Stomach (tissue), 7 donors: ENCODE measurements around a stretch of chr18.

DNA sequence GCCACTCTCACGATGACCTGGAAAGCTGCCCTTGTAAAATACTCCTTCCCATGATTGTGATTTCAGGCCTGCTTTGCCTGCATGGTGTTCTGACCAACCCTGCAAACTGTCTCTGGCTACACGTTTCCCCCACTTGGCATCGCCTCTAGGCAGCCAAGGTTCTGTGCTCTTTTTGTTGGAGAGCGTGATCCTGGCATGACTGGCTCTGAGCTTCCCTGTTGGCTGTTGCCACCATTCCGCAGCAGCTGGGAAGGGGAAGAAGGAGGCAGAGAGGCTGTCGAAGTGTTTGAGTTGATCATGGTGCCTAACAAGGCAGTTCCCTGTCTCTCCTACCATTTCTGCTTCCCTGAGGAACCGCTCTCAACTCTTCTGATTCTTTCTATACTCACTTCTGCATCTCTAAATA is 111.8 kb upstream of the LMAN1 start:
- PRO-cap: no peak
- RAMPAGE, long total RNA, 5 experiments: no peak in any of the 5 experiments
- RRBS: no CpG with 5 or more reads among the region's 7 CpGs

GRCh38 chr18:59515923-59516882 is 157.1 kb upstream of the LMAN1 start:
- PRO-cap: no peak
- RAMPAGE, long total RNA, 5 experiments: no peak in any of the 5 experiments
- RRBS: no CpG with 5 or more reads among the region's 11 CpGs

GRCh38 chr18:59881652-59882846 is 17.7 kb upstream of the PMAIP1 start:
- PRO-cap: no peak
- RAMPAGE, long total RNA, 5 experiments: no peak in any of the 5 experiments
- RRBS: no CpG with 5 or more reads among the region's 11 CpGs

DNA sequence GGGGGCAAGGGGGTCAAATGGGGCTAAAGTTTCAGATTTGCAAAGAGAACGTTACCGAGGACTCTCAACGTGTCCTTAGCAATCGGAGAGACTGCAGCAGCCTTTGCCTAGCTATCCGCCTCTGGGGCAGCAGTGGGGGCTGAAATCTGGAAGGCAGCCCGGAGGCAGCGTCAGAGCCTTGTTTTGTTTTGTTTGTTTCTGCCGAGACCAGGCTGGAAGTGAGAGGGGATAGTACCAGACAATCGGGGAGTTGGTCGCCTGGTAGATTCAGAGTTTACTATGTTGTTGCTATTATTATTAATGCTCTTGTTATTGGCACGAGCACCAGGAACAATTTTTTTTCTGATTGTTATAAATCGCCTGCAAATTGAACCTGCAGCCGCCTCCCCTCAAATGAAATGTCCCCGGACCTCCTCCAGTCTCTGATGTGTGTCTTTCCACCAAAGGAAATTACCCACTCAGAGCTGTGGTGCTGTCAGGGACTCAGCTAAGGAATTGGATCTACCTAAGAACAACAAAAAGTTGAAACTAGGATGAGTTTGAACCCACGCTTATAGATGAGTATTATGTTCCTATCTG is 1.4 kb downstream of the CDH20 start:
- PRO-cap: no peak
- RAMPAGE, long total RNA, 5 experiments: no peak in any of the 5 experiments
- RRBS: no CpG with 5 or more reads among the region's 15 CpGs

- PRO-cap: no peak
- RAMPAGE, long total RNA, 5 experiments: no peak in any of the 5 experiments
- RRBS: no CpG with 5 or more reads among the region's 19 CpGs
Observed at GRCh38 chr18:61605908-61606665, 272.9 kb downstream of the CDH20 start.

GRCh38 chr18:61637158-61637781 is 255.5 kb downstream of the RNF152 start:
- PRO-cap: no peak
- RAMPAGE, long total RNA, 5 experiments: no peak in any of the 5 experiments
- RRBS: no CpG with 5 or more reads among the region's 9 CpGs

GRCh38 chr18:61838486-61839348 is 54.1 kb downstream of the RNF152 start:
- PRO-cap: no peak
- RAMPAGE, long total RNA, 5 experiments: start-site peak on the minus strand in 1 of 5 experiments, at chr18:61838469-61839171 at its widest, 14 to 20 reads per replicate
- RRBS: no CpG with 5 or more reads among the region's 8 CpGs

DNA sequence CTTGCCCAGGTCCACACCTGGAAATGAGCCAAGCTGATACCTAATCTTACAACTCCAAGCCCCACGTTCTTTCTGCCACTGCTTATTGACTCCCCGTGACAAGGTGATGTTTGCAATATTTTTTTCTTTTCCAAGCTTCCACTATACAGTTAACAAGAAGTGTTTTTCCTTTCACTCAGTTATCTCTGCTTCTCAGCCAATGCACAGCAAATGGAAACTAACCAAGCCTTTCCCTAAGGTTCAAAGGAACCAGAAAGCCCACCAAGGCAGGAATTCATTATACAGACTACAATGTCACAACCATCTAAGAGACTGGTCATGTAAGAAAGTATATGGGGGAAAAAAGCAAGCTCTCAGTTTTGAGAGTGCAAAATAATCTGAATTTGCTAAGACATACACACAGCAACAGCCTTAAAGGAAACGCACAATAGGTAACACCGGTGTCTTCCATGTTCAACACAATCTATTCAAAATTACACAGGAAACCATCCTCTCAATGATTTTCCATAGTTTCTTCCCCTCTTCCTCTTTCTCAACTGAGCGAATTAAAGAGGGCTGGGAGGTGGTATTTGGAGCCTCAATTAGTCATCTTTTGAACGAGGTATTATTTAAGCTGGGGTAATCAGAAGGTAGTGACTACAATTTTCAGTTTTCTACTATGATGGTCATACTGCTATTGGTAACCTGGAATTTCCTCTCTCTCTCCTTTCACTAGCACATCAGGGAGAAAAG is 38.6 kb downstream of the RNF152 start:
- PRO-cap: no peak
- RAMPAGE, long total RNA, 5 experiments: start-site peak on the minus strand in 1 of 5 experiments, centred at position 204 of the sequence, 16 reads per replicate
- RRBS: no CpG with 5 or more reads among the region's 6 CpGs

- PRO-cap: no peak
- RAMPAGE, long total RNA, 5 experiments: start-site peak on the minus strand in 2 of 5 experiments, at chr18:61870471-61870981 at its widest, 8 to 16 reads per replicate
- RRBS: no CpG with 5 or more reads among the region's 15 CpGs
Observed at GRCh38 chr18:61869864-61871131, 22.5 kb downstream of the RNF152 start.

DNA sequence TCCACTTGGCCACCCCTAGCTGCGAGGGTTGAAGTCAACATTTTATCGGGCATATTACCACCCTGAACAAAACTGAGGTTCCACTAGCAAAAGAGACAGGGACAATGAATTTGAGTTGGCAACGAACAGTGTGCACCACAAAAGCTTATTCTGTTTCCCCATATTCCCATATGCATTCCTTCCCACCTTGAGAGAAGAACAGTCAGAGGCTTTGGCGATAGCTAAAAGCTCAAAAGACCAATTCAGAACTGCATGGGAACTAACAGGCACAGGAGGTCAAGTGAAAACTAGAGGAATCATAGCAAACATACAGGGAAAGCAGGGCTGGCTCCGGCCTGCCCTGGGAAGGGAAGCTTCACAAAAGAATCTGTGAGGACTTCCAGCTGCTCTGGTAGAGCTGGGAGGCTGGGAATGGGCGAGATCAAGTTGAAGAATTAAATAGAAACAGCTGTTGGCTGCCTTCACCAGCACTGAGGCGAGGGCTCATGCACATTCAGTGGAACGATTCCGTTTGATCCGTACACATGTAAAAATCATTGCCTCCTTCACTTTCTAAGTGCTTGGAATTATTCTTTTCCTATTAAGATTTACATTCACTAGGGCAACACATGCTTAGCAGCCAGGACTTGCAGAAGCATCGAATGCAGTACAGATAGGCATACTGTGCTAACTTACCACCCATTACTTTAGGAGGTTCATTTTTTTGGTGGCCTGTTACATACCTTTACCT is 125.2 kb upstream of the RNF152 start:
- PRO-cap: no peak
- RAMPAGE, long total RNA, 5 experiments: no peak in any of the 5 experiments
- RRBS: no CpG with 5 or more reads among the region's 11 CpGs

- PRO-cap: no peak
- RAMPAGE, long total RNA, 5 experiments: no peak in any of the 5 experiments
- RRBS: no CpG with 5 or more reads among the region's 2 CpGs
Observed at GRCh38 chr18:62073643-62074339, 113.1 kb downstream of the PIGN start.

GRCh38 chr18:62325722-62326697 is 900 bp downstream of the TNFRSF11A start:
- PRO-cap: unidirectional peak, plus-strand start at chr18:62326296
- RAMPAGE, long total RNA, 5 experiments: no peak in any of the 5 experiments
- RRBS: 2% methylated on average over 24 of the region's 56 CpGs

DNA sequence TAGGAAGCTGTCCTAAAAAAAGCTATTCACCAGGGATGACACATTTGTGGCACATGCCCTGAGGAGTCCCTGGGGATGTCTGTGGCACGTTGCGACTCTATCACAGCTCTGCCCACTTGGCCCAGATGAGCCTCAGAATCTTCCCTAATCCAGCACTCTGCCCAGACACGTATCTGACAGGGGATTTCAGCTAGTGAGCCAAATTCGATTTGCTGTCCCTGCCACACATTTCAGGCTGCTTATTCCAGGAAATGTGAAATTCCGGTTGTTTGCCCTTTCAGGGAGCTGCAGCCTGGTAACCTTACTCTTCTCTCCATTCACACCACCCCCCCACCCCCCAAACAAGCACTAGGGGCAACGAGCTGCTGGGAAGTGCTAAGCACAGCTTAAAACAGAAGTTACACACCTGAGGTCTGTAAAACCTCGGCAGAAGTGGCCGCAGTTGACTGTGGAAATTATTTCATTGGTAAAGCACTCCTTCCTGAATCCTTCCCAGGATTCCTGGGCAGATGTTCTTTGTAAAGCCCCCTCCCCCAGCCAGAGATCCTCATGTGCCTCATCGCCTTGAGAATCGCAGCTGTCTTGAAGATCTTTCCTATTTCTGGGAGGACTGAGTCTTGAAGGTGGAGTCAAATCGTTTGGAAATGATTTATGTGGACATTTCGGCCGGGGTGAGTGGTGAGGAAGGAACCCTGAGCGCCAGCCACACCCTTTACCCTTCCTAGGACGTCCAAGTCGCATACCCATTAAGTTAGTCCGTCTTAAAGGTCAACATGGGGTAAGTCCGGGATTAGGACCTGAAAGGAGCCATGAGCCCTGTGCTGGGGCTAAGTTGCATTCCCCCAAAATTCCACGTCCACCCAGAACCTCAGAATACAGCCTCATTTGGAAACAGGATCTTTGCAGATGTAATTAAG is 85.0 kb upstream of the ZCCHC2 start:
- PRO-cap: unidirectional peak, minus-strand start at position 584 of the sequence
- RAMPAGE, long total RNA, 5 experiments: no peak in any of the 5 experiments
- RRBS: 21% methylated on average over 4 of the region's 19 CpGs

DNA sequence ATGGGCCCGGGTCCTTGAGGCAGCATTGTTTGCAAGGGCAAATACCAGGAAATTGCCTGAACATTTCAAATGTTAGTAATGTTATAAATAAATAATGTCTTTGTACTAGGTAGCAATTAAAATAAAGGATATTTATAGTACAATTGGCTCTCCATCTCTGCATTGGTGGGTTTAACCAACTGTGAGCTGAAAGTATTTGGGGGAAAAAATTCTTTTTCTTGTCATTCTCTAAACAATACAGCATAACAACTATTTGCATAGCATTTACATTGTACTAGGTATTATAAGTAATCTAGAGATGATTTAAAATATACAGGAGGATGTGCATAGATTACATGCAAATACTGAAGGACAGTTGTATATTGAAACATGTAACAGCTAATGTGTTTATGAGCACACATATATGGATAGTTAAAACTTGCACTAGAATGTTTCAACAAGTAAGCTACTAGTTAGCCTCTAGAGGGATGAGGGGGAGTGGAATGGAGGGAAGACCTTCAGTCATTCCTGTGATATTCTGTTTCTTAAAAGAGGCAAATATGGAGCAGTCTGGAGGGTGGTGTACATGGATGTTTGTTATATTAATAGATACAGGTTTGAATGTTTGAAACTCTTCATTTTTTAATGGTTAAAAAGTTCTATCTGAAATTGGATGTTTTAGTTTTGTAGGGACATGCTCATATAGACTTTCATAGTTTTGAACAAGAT is 37.0 kb downstream of the ZCCHC2 start:
- PRO-cap: no peak
- RAMPAGE, long total RNA, 5 experiments: start-site peak on the plus strand in 1 of 5 experiments, centred at position 375 of the sequence, 9 reads per replicate
- RRBS: no CpG with 5 or more reads among the region's 1 CpG

DNA sequence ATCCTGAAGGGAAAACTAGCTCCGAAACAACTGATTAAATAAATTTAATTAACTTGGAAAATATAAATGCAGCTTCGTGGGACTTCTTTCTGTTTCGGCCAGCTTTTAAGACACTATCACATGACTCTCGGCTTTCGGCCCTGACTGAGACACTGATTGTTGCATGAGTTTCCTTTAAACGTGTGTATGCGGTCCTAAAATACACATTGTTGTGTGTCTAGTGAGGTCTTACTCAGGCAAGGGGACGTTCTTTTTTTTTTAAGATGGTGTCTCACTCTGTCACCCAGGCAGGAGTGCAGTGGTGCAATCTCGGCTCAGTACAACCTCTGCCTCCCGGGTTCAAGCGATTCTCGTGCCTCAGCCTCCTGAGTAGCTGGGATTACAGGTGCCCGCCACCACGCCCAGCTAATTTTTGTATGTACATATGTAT is 63.3 kb upstream of the PHLPP1 start:
- PRO-cap: no peak
- RAMPAGE, long total RNA, 5 experiments: no peak in any of the 5 experiments
- RRBS: no CpG with 5 or more reads among the region's 14 CpGs

- PRO-cap: no peak
- RAMPAGE, long total RNA, 5 experiments: no peak in any of the 5 experiments
- RRBS: no CpG with 5 or more reads among the region's 3 CpGs
Observed at GRCh38 chr18:62723675-62723988, 8.3 kb downstream of the PHLPP1 start.

GRCh38 chr18:62738934-62739720 is 23.8 kb downstream of the PHLPP1 start:
- PRO-cap: no peak
- RAMPAGE, long total RNA, 5 experiments: no peak in any of the 5 experiments
- RRBS: no CpG with 5 or more reads among the region's 6 CpGs

- PRO-cap: no peak
- RAMPAGE, long total RNA, 5 experiments: no peak in any of the 5 experiments
- RRBS: no CpG with 5 or more reads among the region's 3 CpGs
Observed at GRCh38 chr18:62744046-62744931, 28.9 kb downstream of the PHLPP1 start.

DNA sequence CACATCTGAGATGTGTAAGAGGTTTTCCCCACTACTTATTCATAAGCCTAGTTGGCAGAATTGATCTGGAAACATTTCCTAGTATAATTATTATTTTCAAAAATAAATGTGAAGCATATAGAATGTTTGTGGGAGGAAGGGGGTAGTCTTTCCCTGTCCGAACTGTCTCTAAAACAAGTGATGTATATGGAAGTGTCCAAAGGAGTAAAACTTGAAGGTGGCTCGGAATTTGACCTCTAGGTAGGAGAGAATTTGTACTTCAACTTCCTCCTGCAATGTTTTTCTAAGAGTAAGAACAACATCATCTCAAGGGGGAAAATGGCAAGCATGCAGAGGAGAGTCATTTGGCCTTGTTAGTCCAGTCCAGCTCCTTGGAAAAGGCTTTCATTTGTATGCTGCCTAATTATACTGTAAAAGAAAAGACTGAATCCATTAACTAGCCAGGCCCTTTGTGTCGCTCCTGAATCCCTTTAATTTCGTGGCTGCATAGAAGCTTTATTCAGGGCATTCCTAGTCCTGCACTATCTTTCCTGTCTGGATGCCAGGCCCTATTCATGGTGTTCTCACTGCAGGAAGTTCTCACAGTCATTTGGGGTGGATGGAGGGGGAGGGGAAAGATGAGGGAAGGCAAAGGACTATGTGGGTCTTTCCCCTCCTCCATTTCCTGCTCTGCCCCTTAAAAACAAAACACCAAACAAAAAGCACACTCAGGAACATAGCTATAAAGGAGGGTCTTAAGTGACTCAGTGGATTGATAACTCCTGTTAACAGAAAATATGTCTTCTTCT is 36.0 kb downstream of the PHLPP1 start:
- PRO-cap: no peak
- RAMPAGE, long total RNA, 5 experiments: no peak in any of the 5 experiments
- RRBS: no CpG with 5 or more reads among the region's 4 CpGs

- PRO-cap: no peak
- RAMPAGE, long total RNA, 5 experiments: no peak in any of the 5 experiments
- RRBS: no CpG with 5 or more reads among the region's 14 CpGs
Observed at GRCh38 chr18:63132644-63133292, 186.8 kb downstream of the BCL2 start.